CMK (cell line): ENCODE measurements around a stretch of chr19.

DNA sequence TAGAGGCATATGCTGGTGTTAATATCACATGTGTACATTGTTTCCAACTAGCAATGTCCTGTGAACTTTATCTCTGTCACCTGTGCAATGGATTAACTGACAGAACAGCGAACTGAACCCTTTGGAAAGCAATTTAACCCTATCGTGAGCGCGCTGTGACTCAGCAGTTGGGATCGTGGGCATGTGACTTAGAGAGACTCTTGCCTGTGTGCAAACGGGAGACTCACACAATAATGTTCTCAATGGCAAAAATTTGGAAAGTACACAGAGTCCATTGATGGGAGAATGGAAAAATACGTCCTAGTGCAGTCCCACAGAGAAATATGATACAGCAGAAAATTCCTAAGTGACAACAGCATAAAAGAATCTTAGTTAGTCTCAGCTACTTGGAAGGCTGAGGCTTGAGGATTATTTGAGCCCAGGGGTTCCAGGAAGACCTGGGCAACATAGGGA lies 7.1 kb upstream of the MAP2K2 start:
- RRBS, result no CpG with 5 or more reads among the region's 7 CpGs

DNA sequence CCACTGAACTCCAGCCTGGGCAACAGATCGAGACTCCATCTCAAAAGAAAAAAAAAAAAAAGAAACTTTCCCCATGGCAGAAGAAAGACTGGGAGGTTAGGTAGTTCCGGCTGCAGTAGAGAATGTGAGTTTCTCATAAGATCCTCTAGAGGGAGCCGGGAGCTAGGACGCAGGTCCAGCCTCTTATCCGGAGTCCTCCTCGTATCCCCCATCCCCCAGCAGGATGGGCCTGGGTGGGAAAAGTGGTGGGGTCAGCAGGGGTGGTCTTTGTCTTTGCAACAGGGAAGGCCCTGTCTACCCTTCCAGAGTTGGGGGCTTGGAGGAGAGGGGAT lies 13.1 kb upstream of the CREB3L3 start:
- RRBS, result 8% methylated on average over 1 of the region's 6 CpGs

DNA sequence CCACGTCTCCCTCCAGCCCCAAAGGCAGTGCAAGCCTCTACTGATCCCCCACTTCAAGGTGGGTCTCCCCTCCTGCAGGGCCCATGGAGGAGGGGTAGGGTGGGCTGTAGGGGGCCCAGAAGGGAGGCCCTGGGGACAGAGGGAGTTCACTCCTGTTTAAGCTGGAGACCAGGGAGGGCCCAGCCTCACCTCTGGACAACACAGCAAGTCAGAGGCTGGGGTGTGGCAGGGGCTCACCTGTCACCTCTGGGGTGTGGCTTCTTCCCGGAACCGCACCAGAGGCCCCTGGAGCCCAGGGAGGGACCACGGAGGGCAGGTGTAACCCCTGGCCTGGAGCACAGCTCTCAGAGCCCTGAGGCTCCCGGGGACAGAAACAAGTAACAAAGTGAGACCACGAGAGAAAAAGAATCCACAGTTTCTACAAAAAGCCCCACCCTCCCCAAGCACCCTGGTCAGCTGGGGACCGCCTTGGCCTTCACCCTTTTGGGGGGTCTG lies 8.2 kb downstream of the SIRT6 start:
- RRBS, result 81% methylated on average over 3 of the region's 7 CpGs

- RRBS, result no CpG with 5 or more reads among the region's 21 CpGs
Measured at GRCh38 chr19:4284180-4285051, 5.3 kb downstream of the SHD start.

DNA sequence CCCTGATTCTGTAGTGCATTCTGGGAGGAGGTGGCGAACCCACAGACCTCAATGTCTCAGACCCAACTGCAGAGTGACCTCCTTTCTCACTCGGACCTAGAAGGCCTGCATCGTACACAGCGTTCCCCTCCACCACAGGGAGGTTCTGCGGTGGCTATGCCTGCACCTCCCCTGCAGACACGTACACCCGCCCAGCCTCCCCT lies 648 bp upstream of the FSD1 start:
- RRBS, result no CpG with 5 or more reads among the region's 7 CpGs

GRCh38 chr19:4327104-4328077 lies 11.2 kb downstream of the STAP2 start:
- RRBS, result 75% methylated on average over 5 of the region's 48 CpGs

GRCh38 chr19:4345492-4346367 lies 2.4 kb downstream of the MPND start:
- RRBS, result 87% methylated on average over 7 of the region's 20 CpGs

DNA sequence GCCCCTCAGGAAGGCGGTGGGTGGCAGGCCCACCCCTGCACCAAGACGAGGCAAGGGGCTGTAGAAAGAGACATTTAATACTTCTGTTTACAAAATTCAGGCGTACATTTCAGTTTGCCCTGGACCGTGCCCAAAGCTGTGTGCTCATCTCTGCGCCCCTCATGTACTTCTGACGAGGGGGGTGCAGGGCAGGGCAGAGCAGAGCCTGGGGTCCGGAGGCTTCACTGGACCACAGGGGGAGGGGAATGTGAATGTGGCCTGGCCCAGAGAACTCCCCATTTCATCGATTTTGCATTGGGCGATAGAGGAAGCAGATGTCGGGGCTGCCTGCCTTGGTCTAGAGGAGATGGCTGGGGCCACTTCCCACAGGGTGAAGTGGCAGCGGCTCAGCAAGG lies 16.9 kb downstream of the MPND start:
- RRBS, result no CpG with 5 or more reads among the region's 11 CpGs

DNA sequence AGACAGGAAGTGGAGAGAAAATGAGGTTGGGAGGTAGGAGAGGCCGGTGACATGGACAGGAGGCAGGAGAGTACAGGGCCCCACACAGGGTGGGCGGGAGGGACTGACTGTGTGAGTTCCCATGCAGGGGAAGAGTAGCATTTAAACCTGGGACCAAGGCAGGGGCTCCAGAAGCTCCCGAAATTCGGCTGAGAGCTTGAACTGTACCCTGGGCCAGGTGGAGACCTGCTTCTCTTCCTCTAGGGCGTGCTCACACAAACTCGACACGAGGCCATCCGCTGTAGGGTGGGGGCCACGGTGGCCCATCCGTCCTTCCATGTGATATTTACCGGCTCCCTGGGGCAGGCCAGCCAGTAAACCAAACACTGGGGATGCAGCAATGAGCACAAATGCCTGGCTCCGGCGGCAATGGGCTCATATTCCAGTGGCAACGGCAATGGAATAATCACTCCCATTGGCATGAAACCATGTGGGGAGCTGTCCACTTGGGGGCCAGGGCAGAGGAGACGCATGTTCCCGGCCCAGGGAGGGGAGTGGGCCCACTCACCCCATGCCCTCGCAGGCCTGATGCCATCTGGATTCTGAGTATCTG lies 10.9 kb downstream of the SH3GL1 start:
- RRBS, result 96% methylated on average over 3 of the region's 17 CpGs

DNA sequence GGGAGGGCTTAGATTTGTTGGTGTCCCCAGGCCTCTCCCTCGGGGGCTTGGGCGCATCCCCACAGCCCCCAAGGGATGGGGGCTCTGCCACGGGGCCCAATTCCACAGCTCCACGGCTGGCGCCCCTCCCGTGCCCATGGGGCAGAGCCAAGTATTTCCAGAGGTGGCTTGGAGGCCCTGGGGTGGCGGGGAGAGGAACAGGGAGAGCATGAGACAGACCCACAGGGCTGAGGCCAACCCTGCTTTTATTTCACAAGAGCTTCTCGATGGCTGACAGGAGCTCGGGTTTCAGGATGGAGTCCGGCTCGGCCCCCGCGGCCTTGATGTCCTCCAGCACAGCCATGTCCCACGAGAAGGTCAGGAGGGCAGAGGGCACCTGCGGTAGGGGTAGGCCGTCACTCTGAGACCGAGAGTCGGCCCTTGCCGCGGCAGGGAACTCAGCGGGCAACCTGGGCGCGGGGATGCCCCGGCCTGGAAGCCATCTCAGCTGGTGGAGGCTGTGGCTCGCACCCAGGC lies 12.3 kb downstream of the UBXN6 start:
- RRBS, result 89% methylated on average over 2 of the region's 25 CpGs

- RRBS, result 95% methylated on average over 1 of the region's 76 CpGs
Measured at GRCh38 chr19:4445780-4447086, 11.4 kb downstream of the UBXN6 start.

DNA sequence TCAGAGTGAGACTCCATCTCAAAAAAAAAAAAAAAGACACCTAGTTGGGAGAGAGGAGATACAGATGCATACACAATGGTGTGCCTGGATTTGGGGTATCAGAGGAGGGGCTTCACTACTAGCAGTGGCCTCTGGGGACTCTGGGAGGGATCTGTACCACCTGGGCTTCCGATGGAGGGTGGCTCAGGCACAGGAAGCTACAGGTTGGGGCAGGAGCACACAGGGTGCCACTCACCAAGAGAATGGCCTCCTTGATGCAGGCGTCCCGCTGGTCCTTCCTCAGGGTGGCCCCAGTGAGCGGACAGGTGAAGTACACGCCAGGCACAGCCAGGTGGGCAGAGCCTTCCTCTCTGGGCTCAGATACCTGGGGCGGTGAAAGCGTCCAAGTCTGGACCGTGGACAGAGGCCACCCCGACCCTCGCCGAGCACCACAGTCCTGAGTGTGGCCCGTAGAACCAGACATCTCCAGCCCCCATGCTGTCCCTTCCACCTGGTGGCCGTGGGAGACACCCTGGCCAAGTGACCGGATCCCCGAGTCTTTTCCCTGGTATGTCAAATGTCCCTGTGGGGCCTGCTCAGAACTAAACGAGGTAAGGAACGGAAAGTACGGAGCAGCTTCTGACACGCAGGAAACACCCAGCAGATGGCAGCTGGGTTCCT lies 5.3 kb downstream of the UBXN6 start:
- RRBS, result no CpG with 5 or more reads among the region's 19 CpGs

DNA sequence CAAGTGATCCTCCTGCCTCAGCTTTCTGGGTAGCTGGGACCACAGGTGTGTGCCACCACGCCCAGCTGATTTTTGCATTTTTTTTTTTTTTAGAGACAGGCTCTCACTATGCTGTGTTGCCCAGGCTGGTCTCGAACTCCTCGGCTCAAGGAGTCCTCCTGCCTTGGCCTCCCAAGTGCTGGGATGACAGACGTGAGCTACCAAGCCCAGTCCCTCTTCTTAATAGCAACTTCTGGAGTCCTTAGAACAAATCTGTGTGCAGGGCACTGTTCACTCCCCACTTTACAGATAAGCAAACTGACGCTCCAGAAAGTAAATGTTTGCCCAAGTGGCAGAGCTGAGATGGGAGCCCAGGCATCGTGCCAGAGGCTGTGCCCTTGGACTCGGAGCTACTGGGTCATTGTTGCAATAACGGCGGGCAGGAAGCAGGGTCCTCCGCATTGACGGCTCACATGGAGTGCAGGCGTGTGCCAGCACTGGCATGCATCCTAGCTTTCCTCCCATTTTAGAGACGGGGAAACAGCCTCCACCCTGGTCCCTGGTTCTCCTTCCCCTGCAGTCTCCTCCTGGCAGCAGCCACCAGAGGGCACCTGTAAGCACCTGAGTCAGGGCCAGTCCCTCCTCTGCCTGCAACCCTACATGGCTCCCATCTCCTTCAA lies 7.4 kb upstream of the LRG1 start:
- RRBS, result no CpG with 5 or more reads among the region's 13 CpGs

DNA sequence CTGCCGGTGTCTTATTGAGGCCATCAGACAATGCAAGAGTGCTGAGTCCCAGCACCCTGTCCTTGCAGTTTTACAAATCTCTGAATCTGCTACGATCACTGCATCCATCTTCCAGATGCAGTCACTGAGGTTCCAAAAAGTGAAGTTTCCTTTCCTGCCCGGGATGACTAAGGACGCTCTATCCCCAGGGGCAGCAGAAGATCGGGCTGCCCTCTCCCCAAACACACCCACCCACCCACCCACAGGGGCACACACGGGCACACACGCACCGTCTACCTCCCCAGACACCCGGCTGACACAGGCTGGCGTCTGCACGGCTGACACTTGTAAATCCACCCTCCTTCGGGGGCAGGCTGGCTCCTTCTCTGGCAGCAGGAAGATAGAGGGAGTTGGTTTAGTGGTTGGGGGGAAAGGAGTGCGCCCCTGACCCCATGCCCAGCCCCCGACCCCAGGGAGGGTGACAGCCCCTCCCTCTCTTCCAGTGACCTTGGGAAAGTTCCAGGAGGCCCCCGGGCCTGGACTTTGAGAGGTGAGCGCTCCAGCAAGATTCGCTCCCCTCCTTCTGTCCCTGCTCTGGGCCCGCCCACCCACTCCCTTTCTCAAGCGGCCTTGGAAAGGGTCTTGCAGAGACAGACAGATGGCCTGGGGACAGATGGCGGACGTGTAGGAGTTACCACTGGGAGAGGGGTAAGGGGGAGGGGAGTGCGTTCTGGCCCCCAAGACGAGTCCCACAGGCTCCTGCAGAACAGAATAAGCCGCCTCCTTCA lies 3.9 kb upstream of the TNFAIP8L1 start:
- RRBS, result no CpG with 5 or more reads among the region's 24 CpGs

- RRBS, result no CpG with 5 or more reads among the region's 3 CpGs
Measured at GRCh38 chr19:4722092-4722503, 1.5 kb downstream of the DPP9 start.

DNA sequence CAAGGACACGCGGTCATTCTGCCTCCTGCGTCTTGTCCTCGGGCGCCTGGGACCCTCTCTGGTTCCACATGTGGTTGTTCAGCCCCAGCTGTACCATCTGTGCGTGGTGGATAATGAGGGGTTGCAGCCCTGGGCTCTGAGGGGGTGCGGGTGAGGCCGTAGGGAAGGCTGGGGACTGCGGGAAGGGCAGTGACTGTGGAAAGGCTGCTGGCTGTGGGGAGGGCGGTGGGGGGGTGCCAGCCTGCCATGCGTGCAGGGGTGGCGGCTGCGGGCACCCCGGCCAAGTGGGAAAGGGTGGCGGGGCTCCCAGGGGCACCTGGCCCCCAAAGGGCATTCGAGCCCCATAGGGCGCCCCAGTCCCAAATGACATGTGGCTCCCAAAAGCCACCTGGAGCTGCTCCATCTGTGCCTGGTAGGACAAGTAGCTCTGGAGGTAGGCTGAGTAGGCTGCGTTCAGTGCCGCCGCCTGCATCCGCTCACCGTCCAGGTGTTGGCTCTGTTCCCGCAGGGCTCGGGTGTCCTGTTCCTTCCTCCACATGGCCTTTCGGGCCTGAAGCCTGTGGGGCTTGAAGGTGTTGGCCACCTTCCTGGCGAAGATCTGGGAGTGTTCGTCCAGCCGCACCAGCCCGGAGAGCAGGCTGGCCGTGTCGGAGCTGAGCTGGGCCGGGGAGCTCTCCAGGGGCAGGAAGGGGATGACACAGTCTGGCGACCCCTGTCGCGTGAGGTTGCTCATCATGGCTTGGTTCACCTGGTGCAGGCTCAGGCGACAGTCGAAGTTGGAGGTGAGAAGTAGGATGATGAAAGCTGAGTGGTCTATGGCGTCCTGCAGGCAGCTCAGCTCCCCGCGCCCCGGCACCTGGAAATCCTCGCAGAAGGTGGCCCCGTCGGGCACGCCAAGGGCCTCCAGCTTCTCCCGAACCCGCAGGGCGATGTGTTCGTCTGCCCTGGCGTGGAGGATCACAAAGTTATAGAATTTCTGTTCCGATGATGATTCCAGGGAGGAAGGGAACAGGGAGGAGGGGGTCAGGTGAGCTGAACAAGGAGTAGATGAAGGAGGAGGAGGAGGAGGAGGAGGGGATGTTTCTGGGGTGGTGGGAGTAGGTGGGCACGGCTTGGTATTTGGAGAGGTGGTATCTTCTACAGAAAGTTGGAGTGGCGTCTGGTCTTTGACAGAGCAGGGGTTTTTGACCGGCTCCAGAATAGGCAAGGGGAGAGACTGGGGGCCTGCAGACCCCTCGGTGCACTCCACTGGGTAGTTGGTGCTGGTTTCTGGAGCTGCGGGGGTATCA lies 14.8 kb downstream of the TICAM1 start:
- RRBS, result 98% methylated on average over 4 of the region's 56 CpGs

DNA sequence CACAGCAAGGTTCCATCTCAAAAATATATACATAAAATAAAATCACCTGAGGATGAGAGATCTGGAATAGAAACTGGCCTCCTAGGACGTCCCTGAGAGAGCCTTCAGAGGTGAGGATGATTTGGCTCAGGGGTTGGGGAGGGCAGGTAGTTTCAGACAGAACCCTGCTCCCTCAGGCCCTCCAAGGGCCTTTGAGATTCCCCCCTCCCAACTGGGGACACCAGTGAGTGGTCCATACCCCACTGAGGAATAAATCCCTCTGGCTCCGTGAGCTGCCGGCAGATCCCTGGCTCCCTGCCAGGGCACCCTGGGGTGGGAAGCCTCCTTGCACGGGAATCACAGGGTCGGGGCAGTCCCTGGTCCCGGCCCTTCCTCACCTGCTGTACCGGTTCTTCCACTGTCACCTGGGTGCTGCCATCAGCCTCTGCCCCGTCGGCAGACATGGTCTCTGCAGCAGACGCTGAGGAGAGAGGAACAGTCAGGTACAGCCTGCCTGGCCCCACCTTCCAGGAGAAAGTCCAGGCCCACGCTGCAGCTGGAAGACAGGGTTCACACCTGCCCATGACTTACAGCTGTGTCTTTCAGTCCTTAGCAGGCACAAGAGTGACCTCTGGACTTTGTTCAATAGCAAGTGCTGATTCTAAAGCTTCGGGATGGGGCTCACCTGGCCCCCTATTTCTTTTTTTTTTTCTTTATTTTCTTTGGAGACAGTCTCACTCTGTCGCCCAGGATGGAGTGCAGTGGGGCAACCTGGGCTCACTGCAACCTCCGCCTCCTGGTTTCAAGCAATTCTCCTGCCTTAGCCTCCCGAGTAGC lies 6.3 kb downstream of the PLIN3 start:
- RRBS, result 98% methylated on average over 4 of the region's 15 CpGs

GRCh38 chr19:4866682-4867291 lies 680 bp downstream of the PLIN3 start:
- RRBS, result no CpG with 5 or more reads among the region's 17 CpGs

- RRBS, result no CpG with 5 or more reads among the region's 24 CpGs
Measured at GRCh38 chr19:4890956-4891467, 11.7 kb downstream of the ARRDC5 start.

GRCh38 chr19:4909647-4910578 lies 612 bp downstream of the UHRF1 start:
- RRBS, result 1% methylated on average over 70 of the region's 116 CpGs